Measurements from ENCODE around the genes RHOG, OR51F1, OR51G1, OR51V1, HBG1 and OR51B5.

GRCh38 chr11:2942894-2943084, 13.6 kb upstream of the PHLDA2 start:
- RRBS = no CpG with 5 or more reads among the region's 4 CpGs
CAGE:
- cytosol, long polyA plus RNA = no peak
- long polyA plus RNA = no peak
- nucleus, long polyA plus RNA = no peak

- RRBS = no CpG with 5 or more reads among the region's 44 CpGs
CAGE:
- cytosol, long polyA plus RNA = no peak
- long polyA plus RNA = no peak
- nucleus, long polyA plus RNA = no peak
Observed at GRCh38 chr11:3155994-3157161, 8.7 kb downstream of the OSBPL5 start.

DNA sequence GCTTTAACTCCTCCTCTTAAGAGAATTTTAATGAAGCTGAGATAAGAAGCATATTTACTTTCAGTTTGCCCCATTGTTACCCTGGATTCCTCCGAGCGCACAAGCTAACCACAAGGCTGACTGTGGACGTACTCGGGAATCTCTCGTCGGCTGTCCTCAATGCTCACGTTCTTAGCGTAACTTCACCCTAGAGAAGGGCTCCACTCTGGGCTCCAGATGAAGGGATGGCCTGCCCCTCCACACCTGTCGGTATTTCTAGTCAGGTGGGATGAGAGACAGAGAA, 76.7 kb upstream of the ZNF195 start:
- RRBS = no CpG with 5 or more reads among the region's 9 CpGs
CAGE:
- cytosol, long polyA plus RNA = no peak
- long polyA plus RNA = no peak
- nucleus, long polyA plus RNA = no peak

DNA sequence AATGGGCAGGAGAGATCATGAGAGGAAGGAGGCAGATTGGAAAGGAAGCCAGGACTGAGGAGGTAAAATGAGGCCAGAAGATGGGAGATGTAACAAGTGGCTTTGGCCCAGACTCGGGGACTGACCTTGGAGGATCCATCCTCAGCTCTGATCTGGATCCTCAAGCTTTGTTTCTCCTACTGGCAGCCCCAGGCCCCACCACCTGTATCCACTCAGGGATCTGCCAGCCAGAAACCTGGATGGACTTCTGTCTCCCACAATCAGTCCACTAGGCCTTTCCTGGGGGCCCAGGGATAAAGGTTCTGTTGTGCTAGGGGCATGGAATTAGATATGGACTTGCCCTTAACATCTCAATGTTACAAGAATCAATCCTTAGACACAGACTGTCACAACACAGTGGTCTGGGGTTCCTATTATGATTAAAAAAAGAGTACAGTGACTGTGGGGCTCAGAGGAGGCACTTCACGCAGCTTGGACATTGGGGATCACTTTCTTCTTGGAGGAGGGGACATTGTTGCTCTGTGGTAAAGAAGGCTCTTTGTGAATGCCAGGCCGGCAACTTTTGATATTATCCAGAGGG, 10.1 kb downstream of the PGAP2 start:
- RRBS = no CpG with 5 or more reads among the region's 3 CpGs
CAGE:
- cytosol, long polyA plus RNA = no peak
- long polyA plus RNA = no peak
- nucleus, long polyA plus RNA = no peak

DNA sequence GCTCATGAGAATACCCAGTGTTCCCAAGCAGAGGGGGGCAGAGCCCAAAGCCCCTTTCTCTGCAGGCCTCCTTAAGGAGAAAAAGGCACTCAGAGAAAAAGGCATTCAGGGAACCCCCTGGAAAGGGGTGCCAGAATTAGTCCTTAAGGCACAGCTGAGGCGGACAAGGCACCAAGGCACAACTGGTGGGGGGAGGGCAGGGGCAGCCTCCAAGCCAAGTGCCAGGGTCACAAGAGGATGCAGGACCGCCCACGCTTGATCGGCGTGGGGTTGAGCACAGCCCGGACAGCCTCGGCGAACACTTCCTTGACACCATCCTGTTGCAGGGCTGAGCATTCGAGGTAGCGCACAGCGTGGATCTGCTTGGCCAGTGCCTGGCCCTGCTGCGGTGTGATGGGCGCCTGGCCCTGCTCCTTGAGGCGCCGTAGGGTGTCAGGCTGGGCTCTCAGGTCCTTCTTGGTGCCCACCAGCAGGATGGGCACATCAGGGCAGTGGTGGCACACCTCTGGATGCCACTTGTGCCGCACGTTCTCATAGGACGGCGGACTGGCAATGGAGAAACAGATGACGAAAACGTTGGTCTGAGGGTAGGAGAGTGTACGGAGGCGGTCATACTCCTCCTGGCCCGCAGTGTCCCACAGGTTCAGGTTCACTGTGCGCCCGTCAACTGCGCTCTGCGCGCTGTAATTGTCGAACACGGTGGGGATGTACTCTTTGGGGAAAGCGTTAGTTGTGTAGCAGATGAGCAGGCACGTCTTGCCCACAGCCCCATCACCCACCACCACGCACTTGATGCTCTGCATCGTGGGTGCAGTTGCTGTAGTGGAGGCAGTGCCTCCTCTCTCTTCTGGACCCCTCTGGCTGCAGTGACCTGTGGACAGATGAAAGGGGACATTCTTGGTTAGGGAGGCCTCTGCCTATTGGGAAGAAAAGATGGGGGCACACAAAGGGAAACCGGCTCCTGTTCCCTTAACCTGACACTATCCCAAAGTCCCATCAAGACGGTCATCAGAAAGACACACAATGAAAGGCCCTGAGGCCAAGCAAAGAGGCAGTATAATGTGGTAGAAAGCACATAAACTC, 13.1 kb downstream of the RHOG start:
- RRBS = no CpG with 5 or more reads among the region's 37 CpGs
CAGE:
- cytosol, long polyA plus RNA = no peak
- long polyA plus RNA = no peak
- nucleus, long polyA plus RNA = no peak

DNA sequence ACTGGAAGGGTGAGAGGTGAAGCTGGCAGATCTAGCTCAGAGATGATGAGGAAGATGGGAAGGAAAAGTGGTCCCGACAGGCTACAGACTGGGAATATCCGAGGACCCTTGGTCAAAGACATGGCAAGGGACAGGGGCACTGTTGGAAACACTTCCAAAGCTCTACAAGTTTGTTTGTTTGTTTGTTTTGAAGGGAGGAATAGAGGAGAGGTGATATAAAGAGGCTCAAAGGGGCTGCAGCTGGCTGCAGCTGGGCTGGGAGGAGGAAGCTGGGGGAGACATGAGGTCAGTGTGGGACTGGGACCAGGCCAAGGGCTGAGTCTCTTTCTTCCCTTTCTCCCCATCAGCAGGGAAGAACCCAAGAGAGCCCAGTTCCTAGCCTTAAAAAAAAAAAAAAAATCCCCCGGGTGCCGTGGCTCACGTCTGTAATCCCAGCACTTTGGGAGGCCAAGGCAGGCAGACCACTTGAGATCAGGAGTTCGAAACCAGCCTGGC, 5.0 kb downstream of the RHOG start:
- RRBS = no CpG with 5 or more reads among the region's 6 CpGs
CAGE:
- cytosol, long polyA plus RNA = no peak
- long polyA plus RNA = no peak
- nucleus, long polyA plus RNA = no peak

DNA sequence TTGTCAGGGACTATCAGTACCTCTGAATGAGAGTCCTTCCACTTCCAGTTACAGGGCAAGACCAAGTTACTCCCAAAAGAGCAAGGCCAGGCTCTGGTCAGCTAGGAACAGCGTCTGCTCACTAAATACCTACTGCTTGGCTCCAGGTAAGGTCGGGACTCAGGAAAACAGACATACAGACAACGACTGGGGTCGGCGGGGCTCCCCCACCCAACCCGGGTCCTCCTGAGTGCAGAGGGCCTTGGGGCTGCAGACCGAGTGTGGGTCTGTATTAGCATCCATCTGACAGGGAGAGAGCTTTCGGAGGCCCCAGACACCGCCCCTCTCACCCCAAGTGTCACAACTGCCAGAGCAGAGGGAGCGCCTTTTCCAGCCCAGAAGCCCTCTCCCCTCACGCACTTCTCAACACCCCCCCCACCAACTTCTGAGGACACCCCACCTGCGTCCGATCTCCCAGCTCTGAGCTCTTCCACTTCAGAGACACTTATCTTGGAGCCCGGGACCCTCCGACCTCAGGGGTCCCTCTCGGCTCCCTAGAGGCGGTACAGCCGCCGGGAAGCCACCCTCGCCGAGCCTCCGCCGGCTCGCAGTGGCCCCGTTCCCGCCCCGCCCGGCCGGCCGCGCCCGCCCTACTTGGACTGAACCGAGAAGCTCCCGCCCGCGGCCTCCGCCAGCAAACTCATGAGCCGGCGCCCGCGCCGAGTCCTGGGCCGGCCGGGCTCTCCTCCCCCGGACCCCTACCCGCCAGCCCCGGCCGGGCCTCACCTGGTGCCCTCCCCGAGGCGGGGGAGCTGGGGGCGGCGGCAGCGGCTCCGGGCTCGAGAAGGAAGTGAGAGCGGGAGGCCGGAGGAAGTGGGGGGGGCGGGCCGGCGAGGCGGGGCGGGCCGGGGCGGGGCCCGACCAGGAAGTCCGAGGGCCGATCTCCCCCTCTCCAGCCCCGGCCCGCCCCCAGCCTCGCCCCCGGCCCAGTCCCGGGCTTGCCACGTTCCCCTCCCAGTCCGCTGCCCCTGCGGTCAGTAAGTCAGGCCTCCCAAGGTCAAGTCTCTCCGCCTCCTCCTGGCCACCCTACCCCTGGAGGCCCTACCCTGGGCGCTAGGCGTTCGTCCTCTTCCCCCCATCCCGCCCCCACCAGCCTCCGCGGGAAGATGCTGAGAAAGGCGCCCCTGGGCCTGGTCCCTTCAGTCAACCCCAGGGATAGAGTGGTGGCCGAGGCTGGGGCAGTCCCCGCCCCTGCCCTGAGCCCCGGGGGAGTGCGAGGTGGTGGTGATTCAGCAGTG, at the start of gene RHOG:
Gene RHOG, minus strand, starts transcription at position 831 of the 1,277 bp plus-strand sequence.
- RRBS = 1% methylated on average over 20 of the region's 87 CpGs
CAGE:
- cytosol, long polyA plus RNA = start-site peak on the minus strand centred at position 832 of the sequence, 5 bp wide, 109 reads
- long polyA plus RNA = start-site peak on the minus strand centred at position 812 of the sequence, 53 bp wide, 154 and 200 reads in 2 replicates
- nucleus, long polyA plus RNA = start-site peak on the minus strand centred at position 826 of the sequence, 13 bp wide, 75 reads

- RRBS = no CpG with 5 or more reads among the region's 1 CpG
CAGE:
- cytosol, long polyA plus RNA = no peak
- long polyA plus RNA = no peak
- nucleus, long polyA plus RNA = no peak
Observed at GRCh38 chr11:3942674-3943578, 87.5 kb downstream of the STIM1 start.

DNA sequence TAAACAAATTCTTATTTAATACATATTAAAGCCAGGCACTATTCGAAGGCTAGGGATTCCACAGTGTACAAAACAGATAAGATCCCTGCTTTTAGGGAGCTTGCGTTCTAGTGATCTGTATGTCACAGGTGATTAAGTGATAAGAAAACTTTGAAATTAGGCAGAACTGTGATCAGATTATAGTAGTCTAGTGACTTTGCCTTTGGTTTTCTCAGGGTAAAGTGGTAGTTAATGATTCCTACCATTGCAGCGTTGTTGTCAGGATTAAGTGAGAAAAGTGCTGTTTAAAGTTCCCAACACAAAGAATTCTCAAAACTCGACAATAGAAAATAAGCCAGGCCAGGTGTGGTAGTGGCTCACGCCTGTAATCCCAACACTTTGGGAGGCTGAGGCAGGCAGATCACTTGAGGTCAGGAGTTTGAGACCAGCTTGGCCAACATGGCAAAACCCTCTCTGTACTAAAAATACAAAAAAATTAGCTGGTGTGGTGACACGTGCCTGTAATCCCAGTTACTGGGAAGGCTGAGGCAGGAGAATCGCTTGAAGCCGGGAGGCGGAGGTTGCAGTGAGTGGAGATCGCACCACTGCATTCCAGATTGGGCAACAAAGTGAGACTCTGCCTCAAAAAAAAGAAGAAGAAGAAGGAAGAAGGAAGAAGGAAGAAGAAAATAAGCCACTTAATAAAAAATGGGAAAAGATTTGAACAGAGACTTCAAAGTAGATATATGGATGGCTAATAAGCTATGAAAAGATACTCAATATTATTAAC, 119.4 kb upstream of the RRM1 start:
- RRBS = no CpG with 5 or more reads among the region's 10 CpGs
CAGE:
- cytosol, long polyA plus RNA = no peak
- long polyA plus RNA = no peak
- nucleus, long polyA plus RNA = no peak

- RRBS = no CpG with 5 or more reads among the region's 3 CpGs
CAGE:
- cytosol, long polyA plus RNA = no peak
- long polyA plus RNA = no peak
- nucleus, long polyA plus RNA = no peak
Observed at GRCh38 chr11:4091868-4092575, 2.6 kb upstream of the RRM1 start.

- RRBS = no CpG with 5 or more reads among the region's 22 CpGs
CAGE:
- cytosol, long polyA plus RNA = no peak
- long polyA plus RNA = no peak
- nucleus, long polyA plus RNA = no peak
Observed at GRCh38 chr11:4094019-4094543, 518 bp upstream of the RRM1 start.

GRCh38 chr11:4769830-4770219, at the start of gene OR51F1:
Gene OR51F1 (minus strand): TSS chr11:4769938.
- RRBS = no CpG with 5 or more reads among the region's 1 CpG
CAGE:
- cytosol, long polyA plus RNA = no peak
- long polyA plus RNA = no peak
- nucleus, long polyA plus RNA = no peak

DNA sequence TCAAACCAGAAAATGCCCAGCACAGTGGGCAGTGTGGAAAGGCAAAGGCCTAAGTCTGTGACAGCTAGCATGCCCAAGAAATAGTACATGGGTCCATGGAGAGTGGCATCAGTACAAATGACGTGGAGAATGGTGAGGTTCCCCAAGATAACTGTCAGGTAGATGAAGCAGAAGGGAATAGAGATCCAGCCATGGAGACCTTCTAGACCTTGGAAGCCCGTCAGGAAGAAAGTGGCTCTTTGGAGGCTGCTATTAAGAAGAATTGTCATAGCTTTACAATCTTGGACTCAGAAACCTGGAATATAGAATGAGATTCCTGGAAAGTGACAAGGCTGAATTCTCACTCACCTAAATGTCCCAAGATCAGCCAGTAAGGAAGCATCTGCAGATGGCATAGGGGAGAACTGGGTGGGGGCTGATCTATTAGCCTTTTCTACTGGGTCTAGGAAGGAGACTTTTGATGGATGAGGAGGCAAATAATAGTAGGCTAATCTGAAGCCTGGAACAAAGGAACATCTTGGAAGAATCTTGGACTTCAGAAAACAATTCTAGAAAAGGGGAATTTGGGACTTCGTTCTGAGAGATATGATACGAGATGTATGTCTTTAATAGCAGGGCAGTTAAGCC, at the start of gene OR51G1:
Gene OR51G1, minus strand, starts transcription at position 269 of the 627 bp plus-strand sequence.
- RRBS = no CpG with 5 or more reads among the region's 4 CpGs
CAGE:
- cytosol, long polyA plus RNA = no peak
- long polyA plus RNA = no peak
- nucleus, long polyA plus RNA = no peak

DNA sequence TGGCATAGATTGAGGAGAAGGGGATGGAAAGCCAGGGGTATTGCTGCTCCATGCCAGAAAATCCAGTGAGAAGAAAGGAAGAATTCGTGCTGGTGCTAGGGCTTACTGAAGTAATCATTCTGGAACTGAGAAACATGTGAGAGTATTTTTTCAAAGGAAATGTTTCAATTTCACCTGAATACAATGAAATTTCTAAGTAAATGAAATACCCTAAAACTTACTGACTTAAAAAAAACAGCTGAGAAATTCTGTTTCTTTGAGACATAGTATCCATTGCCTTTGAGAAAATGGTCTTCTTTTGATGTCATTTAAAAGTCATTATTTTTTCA, at the start of gene OR51V1:
Gene OR51V1, minus strand, starts transcription at position 118 of the 329 bp plus-strand sequence.
- RRBS = no CpG with 5 or more reads among the region's 1 CpG
CAGE:
- cytosol, long polyA plus RNA = no peak
- long polyA plus RNA = no peak
- nucleus, long polyA plus RNA = no peak

DNA sequence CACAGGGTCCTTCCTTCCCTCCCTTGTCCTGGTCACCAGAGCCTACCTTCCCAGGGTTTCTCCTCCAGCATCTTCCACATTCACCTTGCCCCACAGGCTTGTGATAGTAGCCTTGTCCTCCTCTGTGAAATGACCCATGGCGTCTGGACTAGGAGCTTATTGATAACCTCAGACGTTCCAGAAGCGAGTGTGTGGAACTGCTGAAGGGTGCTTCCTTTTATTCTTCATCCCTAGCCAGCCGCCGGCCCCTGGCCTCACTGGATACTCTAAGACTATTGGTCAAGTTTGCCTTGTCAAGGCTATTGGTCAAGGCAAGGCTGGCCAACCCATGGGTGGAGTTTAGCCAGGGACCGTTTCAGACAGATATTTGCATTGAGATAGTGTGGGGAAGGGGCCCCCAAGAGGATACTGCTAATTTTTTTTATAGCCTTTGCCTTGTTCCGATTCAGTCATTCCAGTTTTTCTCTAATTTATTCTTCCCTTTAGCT, at the start of gene HBG1:
Gene HBG1, minus strand, starts transcription at position 191 of the 488 bp plus-strand sequence.
- RRBS = no CpG with 5 or more reads among the region's 7 CpGs
CAGE:
- cytosol, long polyA plus RNA = no peak
- long polyA plus RNA = no peak
- nucleus, long polyA plus RNA = no peak

DNA sequence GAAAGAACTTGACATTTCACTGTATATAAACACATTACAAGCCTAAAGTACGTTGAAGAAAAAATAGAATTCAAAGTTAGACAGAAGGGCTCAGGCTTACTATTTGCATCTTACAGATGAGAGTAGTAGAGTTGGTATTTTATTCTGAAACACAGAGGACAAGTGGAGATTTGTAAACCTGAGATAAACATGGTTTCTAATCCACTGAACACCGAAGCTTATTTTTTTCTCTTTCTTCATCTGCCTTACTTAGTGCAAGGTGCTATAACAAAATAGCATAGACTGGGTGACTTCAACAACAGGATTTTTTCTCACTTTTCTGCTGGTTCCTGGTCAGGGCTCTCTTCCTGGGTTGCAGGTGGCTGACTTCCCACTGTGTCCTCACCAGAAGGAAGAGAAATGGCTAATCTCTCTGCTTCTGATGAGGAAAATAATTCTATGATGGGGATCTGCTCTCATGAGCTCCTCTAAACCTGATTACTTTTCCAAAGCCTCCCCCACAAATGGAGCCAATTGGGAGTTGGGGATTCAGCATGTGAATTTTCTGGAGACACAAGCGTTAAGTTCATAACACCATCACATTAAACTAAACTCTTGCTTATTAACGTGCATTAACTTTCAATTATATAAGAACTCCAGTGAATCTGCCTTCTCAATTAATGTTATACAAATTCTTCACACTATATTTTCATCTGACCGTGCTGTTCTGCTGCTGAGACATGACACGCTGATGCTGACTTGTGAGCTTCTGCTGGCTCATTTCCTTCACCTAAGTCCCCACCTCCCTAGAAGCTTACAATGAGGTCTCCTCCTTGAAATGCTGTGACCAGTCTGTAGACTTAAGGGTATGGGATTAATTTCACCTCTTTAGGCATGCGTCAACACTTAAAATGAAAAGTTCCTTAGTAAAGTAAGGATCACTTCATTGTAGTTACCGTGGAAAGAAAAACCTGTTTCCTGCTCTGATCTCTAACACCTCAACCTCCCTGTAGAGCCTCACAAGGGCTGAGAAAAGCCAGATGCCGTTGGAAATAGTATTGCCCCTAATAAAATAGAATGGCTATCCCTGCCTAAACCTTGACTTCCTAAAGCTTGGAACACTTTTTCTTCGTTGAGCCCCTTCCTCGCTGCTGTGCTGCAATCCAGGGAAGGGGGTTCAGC, 2.4 kb upstream of the HBG1 start:
- RRBS = no CpG with 5 or more reads among the region's 11 CpGs
CAGE:
- cytosol, long polyA plus RNA = no peak
- long polyA plus RNA = no peak
- nucleus, long polyA plus RNA = no peak

GRCh38 chr11:5288006-5288638, 13.6 kb downstream of the OR51B4 start:
- RRBS = no CpG with 5 or more reads among the region's 6 CpGs
CAGE:
- cytosol, long polyA plus RNA = no peak
- long polyA plus RNA = no peak
- nucleus, long polyA plus RNA = no peak

- RRBS = no CpG with 5 or more reads among the region's 4 CpGs
CAGE:
- cytosol, long polyA plus RNA = no peak
- long polyA plus RNA = no peak
- nucleus, long polyA plus RNA = no peak
Observed at GRCh38 chr11:5343389-5343711, at the start of gene OR51B5. Gene OR51B5 (minus strand): TSS chr11:5343524.

DNA sequence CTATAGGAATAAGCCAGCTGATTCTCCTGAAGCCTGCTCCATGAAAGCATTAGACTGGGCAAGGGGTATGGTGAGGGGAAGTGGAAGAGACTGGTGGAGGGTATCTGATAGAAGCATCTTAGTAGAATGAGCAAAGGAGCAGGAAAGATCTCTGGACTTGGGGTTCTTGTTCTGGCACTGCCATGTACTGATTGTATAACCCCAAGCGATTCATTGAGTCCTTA, 169 bp downstream of the OR51I2 start:
- RRBS = no CpG with 5 or more reads among the region's 1 CpG
CAGE:
- cytosol, long polyA plus RNA = no peak
- long polyA plus RNA = no peak
- nucleus, long polyA plus RNA = no peak

- RRBS = no CpG with 5 or more reads among the region's 5 CpGs
CAGE:
- cytosol, long polyA plus RNA = no peak
- long polyA plus RNA = no peak
- nucleus, long polyA plus RNA = no peak
Observed at GRCh38 chr11:5632214-5632824, 7.5 kb downstream of the TRIM34 start.